ENCODE measurements around the gene LIN7C.

GRCh38 chr11:21476810-21477009, 716.2 kb upstream of the ANO5 start:
- RRBS, result no CpG with 5 or more reads among the region's 2 CpGs

DNA sequence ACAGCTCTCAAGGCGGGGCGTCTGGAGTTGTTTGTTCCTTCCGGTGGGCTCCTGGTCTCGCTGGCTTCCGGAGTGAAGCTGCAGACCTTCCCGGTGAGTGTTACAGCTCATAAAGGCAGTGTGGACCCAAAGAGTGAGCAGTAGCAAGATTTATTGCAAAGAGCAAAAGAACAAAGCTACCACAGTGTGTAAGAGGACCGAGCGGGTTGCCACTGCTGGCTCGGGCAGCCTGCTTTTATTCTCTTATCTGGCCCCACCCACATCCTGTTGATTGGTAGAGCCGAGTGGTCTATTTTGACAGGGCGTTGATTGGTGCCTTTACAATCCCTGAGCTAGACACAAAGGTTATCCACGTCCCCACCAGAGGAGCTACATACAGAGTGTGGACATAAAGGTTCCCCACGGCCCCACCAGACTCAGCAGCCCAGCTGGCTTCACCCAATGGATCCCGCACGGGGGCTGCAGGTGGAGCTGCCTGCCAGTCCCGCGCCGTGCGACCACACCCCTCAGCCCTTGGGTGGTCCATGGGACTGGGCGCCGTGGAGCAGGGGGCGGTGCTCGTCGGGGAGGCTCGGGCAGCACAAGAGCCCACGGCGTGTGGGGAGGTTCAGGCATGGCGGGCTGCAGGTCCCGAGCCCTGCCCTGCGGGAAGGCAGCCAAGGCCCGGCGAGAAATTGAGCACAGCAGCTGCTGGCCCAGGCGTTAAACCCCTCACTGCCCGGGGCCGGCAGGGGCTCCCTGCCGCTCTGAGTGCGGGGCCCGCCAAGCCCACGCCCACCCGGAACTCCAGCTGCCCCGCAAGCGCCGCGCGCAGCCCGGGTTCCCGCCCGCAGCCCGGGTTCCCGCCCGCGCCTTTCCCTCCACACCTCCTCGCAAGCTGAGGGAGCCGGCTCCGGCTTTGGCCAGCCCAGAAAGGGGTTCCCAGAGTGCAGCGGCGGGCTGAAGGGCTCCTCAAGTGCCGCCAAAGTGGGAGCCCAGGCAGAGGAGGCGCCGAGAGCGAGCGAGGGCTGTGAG, 439.9 kb upstream of the ANO5 start:
- RRBS, result no CpG with 5 or more reads among the region's 62 CpGs

GRCh38 chr11:22679999-22680611, 13.7 kb downstream of the GAS2 start:
- RRBS, result no CpG with 5 or more reads among the region's 2 CpGs

GRCh38 chr11:25924512-25924782, 407.5 kb upstream of the ANO3 start:
- RRBS, result no CpG with 5 or more reads among the region's 2 CpGs

DNA sequence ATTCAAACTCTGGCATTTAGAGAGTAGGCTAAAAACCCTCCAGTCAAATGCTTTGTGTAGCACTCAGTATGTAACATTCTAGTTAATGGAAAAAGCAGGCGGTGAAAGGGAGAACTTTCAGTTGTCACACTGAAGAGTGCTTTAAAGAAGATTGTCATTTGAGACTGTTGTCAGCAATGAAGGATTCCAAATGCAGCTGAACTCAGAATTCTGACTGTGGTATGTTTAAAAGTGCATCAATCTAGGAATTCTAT, 98.2 kb downstream of the MUC15 start:
- RRBS, result no CpG with 5 or more reads among the region's 1 CpG

GRCh38 chr11:27375150-27375890, 12.3 kb upstream of the CCDC34 start:
- RRBS, result no CpG with 5 or more reads among the region's 4 CpGs

DNA sequence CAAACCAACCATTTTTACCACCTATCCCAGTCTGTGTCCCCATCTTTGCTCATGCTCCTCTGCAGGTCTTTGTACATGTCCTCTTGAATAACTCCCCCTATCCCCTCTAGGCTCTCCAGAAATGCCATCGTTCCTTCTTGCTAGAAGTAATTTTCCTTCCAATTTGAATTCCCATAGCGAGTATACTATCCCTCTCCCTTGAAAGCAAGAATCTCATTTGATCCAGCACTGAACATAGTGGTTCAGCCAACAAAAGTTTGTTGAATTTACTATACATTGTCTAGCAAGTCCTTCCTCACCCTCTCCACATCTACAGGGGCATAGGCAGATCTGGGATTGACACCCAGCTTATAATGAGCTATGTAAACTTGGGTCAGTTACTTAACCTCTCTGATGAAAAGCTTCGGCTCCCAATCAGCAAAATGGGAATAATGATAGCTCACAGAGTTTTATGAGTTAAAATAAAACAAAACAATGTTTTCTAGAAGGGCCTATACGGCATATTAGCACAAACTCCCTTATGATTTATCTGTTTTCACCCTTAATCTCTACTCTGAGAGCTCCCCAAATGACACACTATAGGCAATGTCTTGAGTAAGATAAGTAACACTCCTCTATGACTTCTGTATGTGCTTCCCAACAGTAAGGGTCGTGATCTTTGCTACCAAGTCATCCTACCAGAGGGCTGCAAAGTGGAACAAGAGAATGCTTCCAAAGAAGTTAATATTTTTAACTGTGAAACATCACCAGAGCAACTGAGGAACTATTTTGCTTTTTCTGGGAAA, 43.2 kb upstream of the CCDC34 start:
- RRBS, result no CpG with 5 or more reads among the region's 5 CpGs

- RRBS, result no CpG with 5 or more reads among the region's 6 CpGs
Measured at GRCh38 chr11:27422308-27422826, 50.2 kb downstream of the LGR4 start.

- RRBS, result no CpG with 5 or more reads among the region's 2 CpGs
Measured at GRCh38 chr11:27456073-27456663, 16.4 kb downstream of the LGR4 start.

DNA sequence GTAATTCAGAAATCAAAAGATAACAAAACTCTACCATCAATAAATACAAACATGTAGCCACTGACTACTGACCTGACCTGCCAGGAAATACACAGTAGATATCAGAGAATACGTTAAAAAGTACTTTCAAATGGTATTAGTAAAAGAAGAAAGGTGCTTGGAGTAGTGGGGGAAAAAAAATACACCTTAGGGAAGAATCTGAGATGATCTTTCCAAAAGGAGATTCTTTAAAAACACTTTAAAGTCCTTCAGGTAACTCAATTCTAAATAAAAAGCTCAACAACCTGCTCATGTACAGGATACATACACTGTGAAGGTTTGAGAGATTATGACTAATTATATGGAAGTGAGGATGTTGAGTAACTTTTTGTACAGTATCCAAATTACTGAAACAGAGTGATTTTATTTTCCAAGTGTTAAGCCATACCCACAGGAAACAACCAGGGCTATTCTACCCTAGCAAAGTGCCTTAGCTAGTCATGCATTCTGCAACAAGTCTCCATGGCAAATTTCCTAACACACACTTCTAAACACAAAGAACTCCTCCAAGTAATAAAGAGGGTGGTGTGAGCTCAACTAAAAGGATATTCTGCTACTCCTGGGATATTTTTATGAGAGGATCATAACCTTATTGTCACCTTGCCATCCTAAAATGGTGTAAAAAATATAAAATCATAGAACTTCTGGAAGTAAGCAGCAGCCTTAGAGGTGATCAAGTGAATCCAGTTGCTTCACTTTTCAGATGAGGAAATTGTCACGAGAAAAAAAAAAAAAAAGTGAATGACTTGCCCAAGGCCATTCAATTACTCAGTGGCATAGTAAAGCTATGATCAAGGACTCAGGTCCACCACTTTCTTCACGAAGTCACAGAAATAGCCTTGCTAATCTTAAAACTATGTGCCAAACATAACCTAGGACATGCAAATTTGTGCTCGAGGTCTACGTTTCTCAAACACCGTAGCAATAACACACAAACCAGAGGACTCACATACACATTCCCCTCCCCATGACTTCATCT, 4.3 kb downstream of the LGR4 start:
- RRBS, result no CpG with 5 or more reads among the region's 6 CpGs

GRCh38 chr11:27468959-27469507, 3.6 kb downstream of the LGR4 start:
- RRBS, result no CpG with 5 or more reads among the region's 8 CpGs

- RRBS, result no CpG with 5 or more reads among the region's 51 CpGs
Measured at GRCh38 chr11:27506014-27506933, at the start of gene LIN7C. TSS of gene LIN7C (minus strand) at chr11:27506769.

- RRBS, result no CpG with 5 or more reads among the region's 2 CpGs
Measured at GRCh38 chr11:28227274-28227853, 119.2 kb downstream of the METTL15 start.

- RRBS, result no CpG with 5 or more reads among the region's 12 CpGs
Measured at GRCh38 chr11:29119523-29120816, 896.9 kb downstream of the KCNA4 start.

DNA sequence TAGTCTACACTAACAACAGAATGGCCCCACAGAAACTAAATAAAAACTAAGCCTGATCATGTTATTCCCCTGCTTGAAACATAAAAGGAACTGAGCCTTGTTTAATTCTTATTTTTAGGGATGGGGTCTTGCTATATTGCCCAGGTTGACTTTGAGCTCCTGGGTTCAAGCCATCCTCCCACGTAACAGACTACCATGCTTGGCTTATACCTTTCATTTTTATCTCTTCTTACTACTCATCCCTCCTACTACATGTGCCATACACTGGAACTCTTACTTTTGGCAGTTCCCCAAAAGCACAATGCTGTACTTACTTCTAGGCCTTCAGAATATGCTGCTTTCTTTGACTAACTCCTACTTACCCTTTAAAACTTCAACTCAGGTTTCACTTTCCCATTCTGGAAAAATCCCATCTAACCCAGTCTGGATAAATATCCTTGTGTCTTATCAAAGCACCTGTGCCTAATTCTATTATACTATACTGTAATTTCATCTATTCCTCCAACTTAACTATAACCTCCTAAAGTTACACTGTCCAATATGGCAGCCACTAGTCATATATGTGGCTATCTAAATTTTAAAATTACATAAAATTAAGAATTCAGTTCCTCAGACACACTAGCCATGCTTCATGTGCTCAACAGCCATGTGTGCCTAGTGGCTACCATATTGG, 62.9 kb downstream of the IMMP1L start:
- RRBS, result no CpG with 5 or more reads among the region's 1 CpG

GRCh38 chr11:31489764-31490084, 19.7 kb downstream of the IMMP1L start:
- RRBS, result no CpG with 5 or more reads among the region's 4 CpGs

- RRBS, result no CpG with 5 or more reads among the region's 3 CpGs
Measured at GRCh38 chr11:31493943-31494337, 15.5 kb downstream of the IMMP1L start.

Measured in non-pigmented ciliary epithelial cell (primary cell).